ENCODE measurements around the genes SUSD1 and HDHD3.

DNA sequence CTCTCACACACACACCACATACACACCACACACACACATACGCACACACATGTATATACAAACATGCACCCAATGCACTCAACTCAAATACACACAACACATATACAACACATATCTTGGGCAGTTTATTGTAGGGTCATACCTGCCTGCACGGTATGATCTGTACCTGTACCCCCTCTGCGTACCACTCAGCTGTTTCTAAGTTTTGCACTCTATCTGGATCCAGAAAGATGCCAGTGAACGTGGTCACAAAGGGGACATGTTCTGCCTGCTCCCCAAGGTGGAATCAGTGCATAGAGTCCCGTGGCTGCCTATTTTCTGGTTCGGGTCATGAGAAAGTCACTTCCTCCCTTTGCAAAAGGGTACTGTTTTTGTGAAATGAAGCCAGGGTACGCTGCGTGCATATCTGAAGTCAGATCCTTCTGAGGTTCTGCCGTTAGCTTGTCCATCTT lies 131.8 kb downstream of the UGCG start:
- RRBS = no CpG with 5 or more reads among the region's 9 CpGs

GRCh38 chr9:112032069-112032477 lies 135.5 kb downstream of the UGCG start:
- RRBS = no CpG with 5 or more reads among the region's 2 CpGs

- RRBS = no CpG with 5 or more reads among the region's 4 CpGs
Measured at GRCh38 chr9:112095299-112095864, 79.7 kb downstream of the SUSD1 start.

DNA sequence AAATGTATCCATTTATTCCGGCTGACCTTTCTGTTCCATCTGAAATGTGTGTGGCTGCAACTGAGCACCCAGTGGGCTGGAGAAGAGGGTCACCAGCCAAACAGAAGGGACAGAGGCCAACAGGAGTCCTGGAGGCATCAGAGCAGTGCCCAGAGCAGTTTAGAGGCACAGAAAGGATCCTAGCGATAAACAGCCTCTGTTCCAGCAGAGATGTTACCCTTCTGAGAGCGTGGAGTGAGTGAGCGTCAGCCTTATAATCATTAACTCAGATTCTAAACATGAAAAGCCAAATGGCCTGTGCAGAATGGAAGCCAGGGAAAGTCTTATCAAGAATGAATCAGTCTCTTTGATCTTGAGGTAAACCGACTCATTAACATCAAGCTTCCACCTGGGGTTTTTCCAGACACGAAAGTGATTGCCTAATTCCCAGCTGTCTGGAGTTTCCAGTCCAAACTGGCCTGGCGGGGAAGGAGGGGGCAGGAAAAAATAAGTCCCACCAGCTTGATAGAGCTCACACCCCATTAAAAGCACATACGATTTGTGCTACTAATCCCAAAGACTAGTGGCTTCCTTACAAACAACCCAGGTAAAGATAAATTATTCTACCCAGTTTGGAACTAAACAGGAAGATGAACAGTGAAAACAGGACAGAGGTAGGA lies 55.6 kb downstream of the SUSD1 start:
- RRBS = 100% methylated on average over 1 of the region's 8 CpGs

DNA sequence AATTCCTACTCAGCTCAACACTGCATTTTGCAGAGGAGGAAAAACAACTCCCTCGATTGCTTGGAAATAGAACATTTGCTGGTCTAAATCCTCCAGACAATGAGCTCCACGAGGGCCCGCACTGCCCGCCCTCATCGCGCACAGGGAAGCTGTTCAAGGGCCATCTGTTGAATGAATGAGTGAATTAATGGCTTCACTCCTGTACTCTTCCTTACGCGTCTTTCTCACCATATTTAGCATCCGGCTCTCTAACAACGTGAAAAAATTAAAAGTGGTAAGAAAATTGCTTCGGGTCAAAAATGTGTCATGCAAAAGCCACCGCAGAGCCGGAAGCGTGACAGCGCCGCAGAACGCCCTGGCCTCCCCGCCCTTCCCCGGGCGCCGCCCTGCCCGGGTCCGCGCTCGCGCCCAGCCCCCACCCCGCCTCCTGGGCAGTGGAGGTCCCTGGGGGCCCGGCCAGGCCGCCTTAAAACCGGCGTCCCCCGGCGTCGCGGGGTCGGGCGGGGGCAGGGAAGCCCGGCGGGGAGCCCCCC lies 609 bp downstream of the SUSD1 start:
- RRBS = 2% methylated on average over 19 of the region's 39 CpGs

DNA sequence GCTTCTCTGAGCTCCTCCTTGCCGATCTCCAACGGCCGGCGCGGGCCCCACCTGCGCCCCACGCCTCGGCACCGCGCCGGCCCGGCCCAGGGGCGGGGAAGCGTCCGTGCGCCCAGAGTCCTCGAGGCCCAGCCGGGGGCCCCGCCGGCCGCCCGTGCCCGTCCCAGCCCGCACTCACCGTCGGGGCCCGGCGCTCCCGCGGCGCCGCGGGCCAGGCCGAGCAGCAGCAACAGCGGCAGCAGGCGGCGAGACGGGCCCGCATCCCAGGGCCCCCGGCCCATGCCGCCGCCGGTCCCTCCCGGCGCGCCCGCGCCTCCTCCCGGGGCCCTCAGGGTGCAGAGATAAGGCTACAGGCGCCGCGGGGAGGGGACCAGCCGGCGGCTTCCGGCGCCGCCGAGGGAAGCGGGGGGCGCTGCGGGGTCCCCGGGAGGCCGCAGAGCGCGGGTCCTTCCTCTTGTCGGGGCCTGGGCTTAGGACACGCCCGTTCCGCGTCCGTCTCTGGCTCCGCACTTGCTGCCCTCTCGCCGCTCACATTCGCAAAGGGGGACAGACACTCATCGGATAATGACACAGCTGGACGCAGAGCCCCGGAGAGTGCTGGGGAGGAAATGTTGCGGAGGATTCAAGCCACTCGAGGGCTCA lies at the start of gene SUSD1:
Gene SUSD1 (minus strand): TSS at position 343 of the 642 bp plus-strand sequence.
- RRBS = 2% methylated on average over 54 of the region's 80 CpGs

GRCh38 chr9:112380711-112381126 lies 811 bp downstream of the HSDL2 start:
- RRBS = no CpG with 5 or more reads among the region's 8 CpGs

- RRBS = no CpG with 5 or more reads among the region's 4 CpGs
Measured at GRCh38 chr9:112570671-112571027, 84.0 kb downstream of the KIAA1958 start.

- RRBS = no CpG with 5 or more reads among the region's 4 CpGs
Measured at GRCh38 chr9:112755677-112756066, 5.1 kb downstream of the SNX30 start.

- RRBS = no CpG with 5 or more reads among the region's 10 CpGs
Measured at GRCh38 chr9:112809218-112810003, 58.9 kb downstream of the SNX30 start.

DNA sequence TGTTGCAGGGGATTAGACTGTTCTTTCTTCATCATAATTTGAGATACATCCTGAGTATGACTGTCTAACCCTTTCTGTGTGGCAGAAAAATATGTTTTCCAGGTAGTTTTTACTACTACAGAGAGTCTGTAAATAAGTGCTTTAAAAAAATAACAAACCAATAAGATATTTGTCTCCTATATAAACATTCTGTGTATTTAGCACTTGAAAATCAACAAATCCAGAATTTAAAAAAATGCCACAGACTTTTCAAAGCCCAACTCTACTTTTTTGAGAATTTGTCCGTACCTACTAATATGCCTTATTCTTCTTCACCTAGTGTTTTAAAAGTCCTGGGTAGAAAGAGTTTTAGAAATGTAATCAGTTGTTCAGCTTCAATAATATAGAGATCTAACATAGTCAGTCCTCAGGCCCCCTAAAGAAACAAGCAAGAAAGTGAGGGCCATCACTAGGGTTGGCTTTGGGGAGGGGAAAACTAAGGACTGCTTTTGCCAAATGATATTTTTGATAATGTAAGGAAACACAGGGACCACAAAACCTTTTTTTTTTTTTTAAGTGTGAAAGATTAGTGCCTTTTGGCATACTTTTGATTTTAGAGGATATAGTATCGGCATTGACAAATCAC lies 17.5 kb downstream of the SLC46A2 start:
- RRBS = no CpG with 5 or more reads among the region's 2 CpGs

DNA sequence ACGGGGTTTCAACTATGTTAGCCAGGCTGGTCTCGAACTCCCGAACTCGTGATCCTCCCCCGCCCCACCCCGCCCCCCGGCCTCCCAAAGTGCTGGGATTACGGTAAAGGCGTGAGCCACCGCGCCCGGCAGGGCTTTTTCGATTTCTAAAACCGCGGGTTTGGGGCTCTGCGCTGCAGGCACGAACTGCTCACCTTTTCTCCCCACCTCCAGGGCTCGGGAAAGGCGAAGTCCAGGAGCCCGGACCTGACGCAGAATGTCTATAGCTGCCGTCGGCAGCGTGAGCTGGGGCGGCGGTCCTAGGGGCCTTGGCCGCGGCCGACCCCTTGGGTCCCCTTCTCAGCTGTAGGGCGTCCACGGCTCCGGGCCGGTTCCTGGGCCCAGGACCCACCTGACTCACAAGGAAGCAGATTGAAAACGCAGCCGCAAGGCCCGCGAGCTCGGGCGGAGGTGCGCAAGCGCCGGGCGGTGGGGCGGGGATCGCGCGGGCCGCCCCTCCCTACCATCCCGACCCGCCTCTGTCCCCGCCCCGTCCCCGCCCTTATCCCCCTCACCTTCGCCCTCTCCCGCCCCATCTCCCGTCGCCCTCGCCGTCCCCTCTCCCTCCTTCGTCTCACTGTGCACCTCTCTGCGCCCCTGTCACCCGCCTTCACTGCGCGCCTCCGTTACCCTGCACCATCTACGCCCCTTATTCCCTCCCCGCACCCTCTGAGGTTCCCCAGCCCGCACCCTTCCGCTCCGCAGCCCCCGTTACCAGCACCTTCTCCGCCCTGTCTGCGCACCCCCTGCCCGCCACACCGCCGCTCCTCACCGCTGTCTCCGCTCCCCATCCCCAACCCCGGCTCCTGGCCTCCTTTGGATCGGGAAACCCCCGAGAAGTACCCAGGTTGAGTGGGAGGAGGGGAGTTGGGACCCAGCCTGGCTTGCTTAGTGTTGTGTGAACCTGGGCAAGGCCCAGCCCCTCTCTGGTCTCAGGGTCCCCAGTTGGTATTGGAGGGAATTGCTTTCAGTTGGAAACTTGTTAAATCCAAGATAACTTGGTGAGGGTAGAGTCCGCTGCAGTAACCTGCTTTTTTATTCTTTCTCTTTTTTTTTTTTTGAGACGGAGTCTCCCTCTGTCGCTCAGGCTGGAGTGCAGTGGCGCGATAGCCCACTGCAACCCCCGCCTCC lies at the start of gene HDHD3:
Gene HDHD3 (minus strand): TSS at position 452 of the 1,170 bp plus-strand sequence.
- RRBS = 2% methylated on average over 14 of the region's 87 CpGs

- RRBS = no CpG with 5 or more reads among the region's 3 CpGs
Measured at GRCh38 chr9:113416190-113416845, 5.8 kb downstream of the C9orf43 start.

GRCh38 chr9:113448468-113448887 lies 15.0 kb upstream of the RGS3 start:
- RRBS = no CpG with 5 or more reads among the region's 2 CpGs

DNA sequence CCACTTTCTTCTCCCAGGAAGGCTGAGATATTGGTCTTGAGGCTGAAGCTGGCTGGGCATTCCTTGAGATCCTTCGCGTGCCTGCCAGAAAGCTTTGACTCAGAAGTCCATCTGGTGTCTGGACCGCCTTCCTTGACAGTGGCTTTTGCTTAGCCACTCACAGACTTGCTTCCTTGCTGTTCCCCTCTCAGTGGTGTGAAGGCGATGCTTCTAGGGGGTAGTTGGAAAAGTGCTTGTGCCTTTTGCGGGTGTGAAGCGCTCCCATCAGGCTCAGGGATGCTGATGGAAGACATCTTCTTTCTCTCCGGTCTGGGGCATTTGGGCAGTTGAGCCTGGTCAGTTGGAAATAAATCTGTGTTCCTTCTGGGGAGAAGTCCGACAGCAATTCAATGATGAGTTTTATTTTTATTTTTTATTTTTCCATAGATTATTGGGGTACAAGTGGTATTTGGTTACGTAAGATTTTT lies 46.0 kb downstream of the RGS3 start:
- RRBS = no CpG with 5 or more reads among the region's 9 CpGs

DNA sequence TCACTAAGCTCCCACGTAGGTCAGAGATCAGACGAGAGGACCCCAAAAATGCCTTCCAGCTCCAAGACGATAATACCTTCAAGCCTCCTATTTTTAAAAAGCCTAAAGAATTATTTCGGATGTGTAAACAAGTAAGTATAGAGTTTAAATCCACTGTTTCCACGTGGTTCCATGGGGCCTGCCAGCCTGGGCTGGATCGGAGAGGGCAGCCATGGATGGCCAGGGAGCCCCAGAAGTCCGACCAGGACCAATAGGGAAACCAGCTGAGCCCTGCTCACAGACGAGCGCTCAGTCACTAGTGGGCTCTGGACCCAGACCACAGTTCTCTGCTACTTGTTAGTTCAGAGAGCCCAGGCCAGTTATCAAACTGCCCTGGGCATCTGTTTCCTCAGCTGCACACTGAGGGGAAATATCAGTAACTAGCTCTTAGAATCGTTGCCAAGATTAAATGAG lies 124.7 kb downstream of the RGS3 start:
- RRBS = no CpG with 5 or more reads among the region's 10 CpGs

- RRBS = no CpG with 5 or more reads among the region's 9 CpGs
Measured at GRCh38 chr9:113597864-113598847, 134.6 kb downstream of the RGS3 start.

DNA sequence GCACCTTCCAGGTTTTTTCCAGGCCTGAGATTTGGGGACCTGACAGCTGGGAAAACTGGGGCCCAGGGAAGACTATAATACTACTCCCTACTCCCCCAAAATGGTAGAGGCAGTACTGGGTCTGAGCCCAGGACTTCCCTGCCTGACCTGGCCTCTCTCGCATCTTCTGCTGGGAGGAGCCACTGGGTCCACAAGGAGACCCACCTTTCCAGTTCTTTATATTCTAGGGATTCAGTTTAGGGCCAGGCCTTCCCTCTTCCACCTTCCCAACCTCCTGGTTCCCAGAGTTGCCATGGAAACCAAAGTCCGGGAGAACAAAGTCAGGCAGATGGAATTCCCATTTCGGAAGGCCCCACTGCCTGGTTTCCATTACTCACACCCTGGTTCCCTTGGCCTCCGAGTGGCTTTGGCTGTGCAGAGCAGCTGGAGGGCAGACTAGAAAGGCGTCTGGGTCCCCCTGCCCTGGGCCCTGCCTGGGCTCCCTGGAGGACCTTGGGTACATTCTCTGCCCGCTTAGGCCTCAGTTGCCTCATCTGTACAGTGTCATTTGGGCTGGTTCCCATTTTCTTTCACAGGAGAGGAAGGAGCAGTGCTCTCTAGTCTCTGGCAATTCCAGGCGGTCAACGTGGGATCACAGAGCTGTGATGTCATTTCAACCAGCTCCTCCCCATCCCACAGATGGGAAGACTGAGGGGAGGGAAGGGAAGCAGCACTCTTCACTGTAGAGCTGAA lies 136.1 kb downstream of the RGS3 start:
- RRBS = no CpG with 5 or more reads among the region's 8 CpGs

DNA sequence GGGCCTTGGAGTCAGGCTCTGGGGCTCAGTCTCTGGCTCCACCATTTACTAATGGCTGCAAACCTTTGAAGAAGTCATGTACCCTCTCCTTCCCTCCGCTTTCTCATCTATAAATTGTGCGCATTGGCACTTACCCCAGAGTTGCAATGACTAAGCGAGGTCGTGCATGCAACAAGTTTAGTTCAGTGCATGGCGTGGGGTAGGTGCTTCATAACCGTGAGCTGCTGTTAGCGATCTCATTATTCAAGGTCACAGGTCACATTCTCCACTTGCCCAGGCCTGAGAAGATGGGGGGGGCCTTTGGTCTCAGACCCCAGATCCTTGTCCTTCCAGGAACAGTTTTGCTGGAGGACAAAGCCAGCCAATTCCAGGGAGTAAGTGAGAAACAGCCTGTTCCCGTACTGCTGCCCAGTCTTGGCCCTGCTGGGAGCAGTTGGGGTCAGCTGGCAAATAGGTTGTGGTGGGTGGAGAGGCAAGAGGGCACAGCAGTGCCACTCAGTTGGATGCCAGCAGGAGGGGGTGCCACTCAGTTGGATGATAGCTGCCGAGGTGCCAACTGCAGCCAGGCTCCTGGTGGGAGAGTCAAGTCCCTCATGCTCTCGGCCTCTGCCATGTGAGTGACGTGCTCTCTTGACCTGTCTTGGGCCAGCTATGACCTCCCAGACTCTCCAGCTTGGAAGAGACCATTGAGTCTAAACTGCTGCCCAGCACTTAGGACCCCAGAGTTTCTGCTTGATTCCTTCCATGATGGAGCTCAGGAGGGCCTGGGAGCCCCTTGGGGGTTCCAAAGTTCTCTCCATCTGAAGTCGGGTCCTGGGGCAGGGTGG lies 136.9 kb downstream of the RGS3 start:
- RRBS = no CpG with 5 or more reads among the region's 12 CpGs

- RRBS = no CpG with 5 or more reads among the region's 9 CpGs
Measured at GRCh38 chr9:113655305-113655761, 191.8 kb downstream of the RGS3 start.

All from brain (tissue), 1 donor.